LNCaP clone FGC (cell line): Measurements from ENCODE around the gene C7orf57.

DNA sequence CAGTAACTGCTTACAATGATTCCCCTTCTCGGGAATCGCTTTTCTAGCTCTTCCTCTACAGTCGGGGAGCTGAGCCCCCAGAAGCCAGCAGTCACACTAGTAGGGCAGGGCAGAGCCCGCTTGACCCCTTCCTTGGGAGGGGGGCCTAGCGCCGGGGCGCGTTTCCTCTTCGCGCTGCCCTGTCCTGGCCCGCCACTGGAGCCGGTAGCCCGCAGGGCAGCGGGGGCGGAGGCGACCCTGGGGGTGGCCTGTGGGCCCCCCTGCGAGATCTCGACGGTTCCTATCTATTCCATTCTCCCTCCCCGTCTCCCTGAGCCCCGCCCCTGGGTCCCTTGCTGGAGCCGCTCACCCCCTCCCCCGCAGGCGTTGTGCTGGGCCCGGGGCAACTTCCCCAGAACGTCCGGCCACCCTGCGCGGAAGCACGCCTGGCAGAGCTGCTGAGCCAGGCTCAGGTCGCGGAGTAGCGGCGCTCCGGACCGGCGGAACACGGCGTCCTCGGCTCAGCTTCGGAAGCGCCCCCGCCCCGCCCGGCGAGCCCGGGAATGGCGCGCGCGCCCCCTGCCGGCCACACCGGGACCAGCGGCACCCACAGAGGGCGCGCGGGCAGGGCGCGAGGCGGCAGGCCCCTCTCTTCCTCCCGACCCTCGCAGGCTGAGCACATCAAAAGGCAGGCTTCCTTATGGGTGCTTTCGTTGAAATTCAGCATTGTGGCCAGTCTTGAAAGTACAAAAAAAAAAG is 327.7 kb downstream of the TNS3 start:
- RRBS, 2 experiments = 10 to 16% methylated on average over 26 of the region's 63 CpGs

DNA sequence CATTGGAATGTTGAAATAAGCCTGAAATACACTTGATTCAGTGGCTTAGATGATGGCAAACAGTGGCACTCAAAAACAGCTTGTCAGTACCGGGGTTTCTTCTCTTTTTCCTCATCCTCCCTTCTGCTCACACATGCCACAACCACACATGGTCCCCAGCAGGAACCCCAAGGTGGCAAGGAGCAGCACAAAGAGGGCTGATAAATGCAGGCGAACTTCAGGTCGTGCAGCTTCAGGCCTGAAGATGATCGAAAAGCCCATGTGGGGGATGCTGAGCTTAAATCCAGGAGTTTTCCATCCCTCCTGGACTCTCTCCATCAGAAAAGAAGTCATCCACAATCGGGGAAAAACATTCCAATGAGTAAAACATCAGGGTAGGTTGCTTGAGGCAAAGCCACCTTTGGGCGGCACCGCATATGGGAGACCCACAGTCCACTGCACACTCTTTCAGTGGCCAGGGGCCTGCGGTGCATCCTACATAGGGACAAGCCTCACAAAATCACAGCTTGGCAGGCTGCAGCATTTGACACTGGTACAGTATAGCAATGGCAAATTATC is 305.1 kb downstream of the TNS3 start:
- RRBS, 2 experiments = no CpG with 5 or more reads among the region's 8 CpGs

GRCh38 chr7:47285861-47286208 is 296.1 kb downstream of the TNS3 start:
- RRBS, 2 experiments = no CpG with 5 or more reads among the region's 7 CpGs

- RRBS, 2 experiments = no CpG with 5 or more reads among the region's 2 CpGs
These were observed 255.7 kb downstream of the TNS3 start for GRCh38 chr7:47326162-47326632.

GRCh38 chr7:47464976-47465513 is 116.9 kb downstream of the TNS3 start:
- RRBS, 2 experiments = no CpG with 5 or more reads among the region's 7 CpGs

DNA sequence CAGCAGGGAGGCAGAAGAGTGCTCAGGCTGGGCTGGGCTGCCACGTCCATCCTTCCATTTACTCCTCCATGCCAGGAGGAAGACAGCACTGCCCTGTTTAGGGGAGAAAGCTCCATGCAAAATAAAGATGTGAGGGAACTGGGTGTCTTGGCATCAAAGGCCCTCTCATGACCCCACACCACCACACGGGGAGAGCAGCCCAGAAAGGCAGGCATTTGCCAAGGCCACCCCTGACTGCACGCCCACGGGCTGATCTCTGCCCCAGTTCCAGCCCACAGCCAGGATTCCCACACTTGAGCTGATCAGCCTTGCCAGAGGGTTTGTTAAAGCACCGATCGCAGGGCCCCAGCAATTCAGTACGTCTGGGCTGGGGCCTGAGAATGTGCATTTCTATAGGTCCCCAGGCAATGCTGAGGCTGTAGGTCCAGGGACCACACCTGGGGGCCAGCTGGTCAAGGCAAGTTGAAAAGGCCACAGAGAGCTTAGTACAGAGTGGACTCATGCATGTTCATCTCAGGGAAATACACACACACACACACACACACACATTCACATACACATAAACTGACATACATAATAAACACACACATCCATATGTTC is 103.9 kb downstream of the TNS3 start:
- RRBS, 2 experiments = no CpG with 5 or more reads among the region's 7 CpGs

DNA sequence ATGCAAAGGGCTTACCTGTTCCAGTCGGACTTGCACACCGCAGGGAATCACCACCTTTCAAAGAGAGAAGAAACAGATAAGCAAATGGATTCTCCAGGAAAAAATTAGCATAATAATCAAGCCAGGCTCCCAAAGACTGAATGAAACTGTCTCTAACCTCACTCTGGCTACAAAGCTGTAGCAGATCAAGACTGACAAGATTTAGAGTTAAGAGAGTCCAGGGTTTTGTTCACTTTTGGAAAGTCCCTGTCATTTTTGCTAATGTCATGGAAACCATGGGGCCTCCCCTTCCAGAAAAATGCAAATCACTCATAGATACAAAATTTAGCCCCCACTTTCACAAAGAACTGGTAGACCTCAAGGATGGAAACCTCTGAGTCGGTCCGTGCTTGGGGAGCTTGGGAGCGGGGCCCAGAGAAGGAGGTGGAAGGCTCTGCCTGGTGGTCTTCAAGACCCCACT is 100.8 kb downstream of the TNS3 start:
- RRBS, 2 experiments = no CpG with 5 or more reads among the region's 5 CpGs

GRCh38 chr7:47537052-47537809 is 44.7 kb downstream of the TNS3 start:
- RRBS, 2 experiments = 96% methylated on average over 13 of the region's 62 CpGs

DNA sequence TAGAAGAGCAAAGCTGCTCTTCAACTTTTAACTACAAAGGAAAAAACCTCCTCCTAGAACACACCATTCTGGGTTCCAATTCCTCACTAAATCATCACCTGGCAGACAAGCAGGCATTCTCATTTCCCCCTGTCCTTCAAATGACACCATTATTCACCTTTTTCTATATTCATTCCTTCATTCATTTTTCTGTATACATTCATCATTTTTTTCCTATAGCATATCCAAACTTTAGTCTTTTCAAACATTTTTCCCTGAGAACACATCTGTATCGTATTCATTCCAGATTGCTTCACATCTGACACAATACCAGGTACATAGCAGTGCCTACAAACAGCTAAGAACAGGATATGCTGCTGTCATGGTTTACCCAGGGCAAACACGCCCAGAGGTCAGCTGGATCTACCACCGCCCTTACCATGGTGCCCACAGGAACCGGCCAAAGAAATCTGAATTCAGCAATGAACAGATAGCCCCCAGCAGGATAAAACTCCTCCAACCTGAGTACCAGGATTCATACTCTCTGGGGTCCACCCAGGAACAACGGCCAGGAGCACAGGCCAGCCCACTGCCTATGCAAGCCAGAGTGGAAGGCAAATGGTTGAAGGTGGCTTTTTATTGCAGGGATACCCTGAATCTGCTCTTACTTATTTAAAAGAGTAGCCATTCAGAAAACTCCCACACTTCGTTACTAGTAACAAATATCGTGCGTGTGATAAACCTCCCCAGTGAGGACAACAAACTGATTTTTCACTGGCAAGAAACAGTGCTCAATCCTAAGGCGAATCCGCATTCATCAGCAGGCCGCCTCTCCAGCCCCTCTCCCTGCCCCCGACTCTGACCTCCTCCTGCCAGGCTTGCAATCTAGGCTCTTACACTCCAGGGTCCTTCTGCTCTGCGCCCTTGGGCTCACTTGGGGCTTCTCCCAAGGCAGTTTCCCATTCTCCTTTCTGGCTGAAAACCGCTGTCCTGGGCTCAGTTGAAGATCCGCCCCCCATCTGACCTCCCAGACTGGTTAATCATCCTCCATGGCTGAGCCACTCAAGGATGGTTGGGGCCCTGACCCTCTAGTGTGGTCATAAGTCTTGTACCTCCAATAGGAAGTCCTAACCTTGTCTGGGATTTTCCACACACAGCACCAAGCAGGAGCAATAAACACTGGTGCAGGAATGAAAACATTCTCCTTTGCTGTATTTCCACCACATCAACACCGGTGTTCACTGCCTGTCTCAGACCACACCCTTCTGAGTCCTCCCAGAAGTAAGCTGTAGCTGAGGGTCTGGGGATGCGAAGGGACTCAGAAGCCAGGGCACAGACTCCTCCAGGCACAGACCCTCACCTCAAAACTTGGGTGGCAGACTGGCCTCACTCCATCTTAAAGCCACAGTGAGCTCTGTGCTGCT is 42.8 kb downstream of the TNS3 start:
- RRBS, 2 experiments = no CpG with 5 or more reads among the region's 17 CpGs

- RRBS, 2 experiments = 68 to 79% methylated on average over 3 of the region's 42 CpGs
These were observed 10.2 kb downstream of the TNS3 start for GRCh38 chr7:47571208-47572526.

- RRBS, 2 experiments = no CpG with 5 or more reads among the region's 35 CpGs
These were observed 4.9 kb downstream of the TNS3 start for GRCh38 chr7:47576543-47577875.

GRCh38 chr7:47601185-47601970 is 19.5 kb upstream of the TNS3 start:
- RRBS, 2 experiments = no CpG with 5 or more reads among the region's 6 CpGs

DNA sequence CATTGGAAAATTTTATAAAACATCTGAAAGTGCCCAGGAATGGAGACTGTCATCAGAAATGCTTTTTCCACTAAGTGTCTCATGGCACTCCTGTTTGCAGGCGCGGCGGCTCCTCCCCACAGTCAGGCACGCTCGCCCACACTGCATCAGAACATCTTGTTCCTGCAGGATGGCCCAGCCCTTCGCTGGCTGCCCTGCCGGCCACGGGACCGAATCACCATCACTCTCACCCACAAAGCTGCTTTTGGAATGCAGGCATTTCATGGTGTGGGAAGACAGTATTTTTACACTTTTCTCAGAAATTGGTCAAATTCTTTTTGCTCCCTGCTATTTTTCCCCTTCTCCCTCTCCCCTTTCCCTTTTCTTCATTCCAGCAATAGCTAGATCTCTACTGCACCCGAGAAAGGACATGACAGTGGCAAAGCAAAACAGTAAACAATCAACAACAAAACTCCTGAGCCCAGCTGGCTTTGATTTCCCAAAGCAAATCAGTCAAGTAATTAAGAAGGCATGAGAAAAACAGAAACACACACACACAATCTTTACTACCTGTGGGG is 176.1 kb upstream of the TNS3 start:
- RRBS, 2 experiments = no CpG with 5 or more reads among the region's 10 CpGs

DNA sequence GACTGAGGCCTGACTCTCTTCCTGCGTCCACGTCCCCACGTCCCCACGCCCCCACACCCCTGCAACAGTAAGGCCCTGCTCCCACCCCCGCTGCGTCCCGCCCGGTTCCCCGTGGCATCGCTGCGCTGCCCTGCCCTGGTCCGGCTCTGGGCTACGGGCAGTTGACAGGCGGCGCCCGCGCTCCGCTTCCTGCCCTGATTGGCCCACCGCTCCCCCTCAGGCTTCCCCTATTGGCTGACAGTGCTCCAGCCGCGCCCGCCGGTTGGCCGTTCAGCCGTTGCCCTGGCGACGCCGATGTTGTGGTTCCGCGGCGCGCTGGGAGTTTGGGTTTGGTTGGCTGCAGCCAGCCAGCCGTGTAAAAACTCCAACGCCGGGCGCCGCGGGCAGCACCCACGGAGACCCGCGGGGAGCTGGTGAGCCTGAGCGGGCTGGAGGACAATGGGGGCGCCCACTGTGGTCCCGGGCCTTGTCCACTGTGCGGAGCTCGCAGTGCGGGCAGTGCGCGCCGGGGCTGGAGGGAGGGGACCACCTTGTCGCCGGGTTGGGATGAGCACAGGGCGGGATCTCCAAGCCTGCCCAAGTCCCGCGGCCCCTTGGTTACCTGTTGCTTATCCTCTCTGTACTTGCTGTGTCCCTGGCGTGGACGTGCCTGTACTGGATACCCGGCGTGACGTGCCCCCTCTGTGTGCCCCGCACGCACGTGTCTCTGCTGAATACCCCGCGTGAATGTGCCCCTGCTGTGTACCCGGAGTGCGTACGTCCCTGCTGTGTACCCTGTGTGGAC is at the start of gene C7orf57:
Gene C7orf57, plus strand, starts transcription at position 326 of the 784 bp plus-strand sequence.
- RRBS, 2 experiments = 20 to 27% methylated on average over 38 of the region's 68 CpGs

GRCh38 chr7:48089953-48090586 is 1.0 kb downstream of the UPP1 start:
- RRBS, 2 experiments = 84 to 97% methylated on average over 5 of the region's 31 CpGs

- RRBS, 2 experiments = no CpG with 5 or more reads among the region's 7 CpGs
These were observed 1.5 kb downstream of the UPP1 start for GRCh38 chr7:48090587-48090936.

DNA sequence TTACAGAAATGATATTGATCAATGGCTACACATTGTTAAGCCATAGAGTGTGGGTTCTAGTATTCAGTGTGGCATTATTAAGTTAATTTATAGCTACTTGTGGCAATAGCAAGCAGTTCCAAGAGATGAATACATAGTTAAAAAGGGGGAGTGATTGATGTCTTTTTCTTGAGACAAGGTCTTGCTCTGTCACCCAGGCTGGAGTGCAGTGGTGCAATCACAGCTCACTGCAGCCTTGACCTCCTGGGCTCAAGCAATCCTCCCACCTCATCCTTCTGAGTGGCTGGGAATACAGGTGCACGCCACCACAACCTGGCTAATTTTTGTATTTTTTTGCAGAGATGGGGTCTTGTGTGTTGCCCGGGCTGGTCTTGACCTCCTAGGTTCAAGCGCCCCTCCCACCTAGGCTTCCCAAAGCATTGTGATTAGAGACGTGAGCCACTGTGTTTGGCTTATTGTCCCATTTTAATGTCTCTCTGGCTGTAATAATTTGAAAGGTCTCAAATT is 21.7 kb downstream of the UPP1 start:
- RRBS, 2 experiments = no CpG with 5 or more reads among the region's 4 CpGs

DNA sequence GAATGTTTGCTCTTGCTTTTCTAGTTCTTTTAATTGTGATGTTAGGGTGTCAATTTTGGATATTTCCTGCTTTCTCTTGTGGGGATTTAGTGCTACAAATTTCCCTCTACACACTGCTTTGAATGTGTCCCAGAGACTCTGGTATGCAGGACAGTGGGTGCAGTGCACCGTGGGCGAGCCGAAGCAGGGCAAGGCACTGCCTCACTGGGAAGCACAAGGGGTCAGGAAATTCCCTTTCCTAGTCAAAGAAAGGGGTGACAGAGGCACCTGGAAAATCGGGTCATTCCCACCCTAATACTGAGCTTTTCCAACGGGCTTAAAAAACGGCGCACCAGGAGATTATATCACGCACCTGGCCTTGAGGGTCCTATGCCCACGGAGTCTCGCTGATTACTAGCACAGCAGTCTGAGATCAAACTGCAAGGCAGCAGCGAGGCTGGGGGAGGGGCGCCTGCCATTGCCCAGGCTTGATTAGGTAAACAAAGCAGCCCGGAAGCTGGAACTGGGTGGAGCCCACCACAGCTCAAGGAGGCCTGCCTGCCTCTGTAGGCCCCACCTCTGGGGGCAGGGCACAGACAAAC is 107.6 kb upstream of the VWC2 start:
- RRBS, 2 experiments = no CpG with 5 or more reads among the region's 13 CpGs

DNA sequence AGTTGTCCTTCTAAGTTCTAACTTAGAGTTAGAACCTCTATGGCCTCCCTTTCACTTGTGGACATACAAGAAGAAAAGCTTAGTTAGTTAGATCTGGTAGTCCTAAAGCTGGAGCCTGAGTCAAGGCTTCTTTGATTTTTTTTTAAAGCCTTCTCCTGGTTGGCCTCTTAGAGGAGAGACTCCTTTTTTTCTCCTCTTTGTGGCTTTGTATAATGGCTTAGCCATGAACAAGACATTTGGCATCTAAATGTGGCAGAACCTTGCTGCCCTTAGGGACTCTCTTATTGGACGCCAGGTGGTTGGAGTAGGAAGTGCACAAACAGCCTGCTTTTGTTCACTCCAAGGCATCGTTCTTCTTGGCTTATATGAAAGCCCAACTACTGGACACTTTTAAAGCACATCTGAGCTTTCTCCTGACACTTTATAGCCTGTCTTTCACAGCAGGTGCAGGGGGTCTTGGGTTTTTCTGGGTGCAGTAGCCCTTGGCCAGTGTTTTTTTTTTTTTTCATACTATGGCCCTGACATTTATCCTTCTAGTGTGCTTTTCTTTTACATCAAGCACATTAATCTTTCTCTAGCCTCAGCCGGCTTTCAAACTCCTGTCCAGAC is 25.0 kb downstream of the ZPBP start:
- RRBS, 2 experiments = no CpG with 5 or more reads among the region's 3 CpGs